ENCODE measurements around a stretch of chr15.

GRCh38 chr15:52208390-52208633 lies 17.1 kb upstream of the GNB5 start:
- RAMPAGE, total RNA, result no peak

DNA sequence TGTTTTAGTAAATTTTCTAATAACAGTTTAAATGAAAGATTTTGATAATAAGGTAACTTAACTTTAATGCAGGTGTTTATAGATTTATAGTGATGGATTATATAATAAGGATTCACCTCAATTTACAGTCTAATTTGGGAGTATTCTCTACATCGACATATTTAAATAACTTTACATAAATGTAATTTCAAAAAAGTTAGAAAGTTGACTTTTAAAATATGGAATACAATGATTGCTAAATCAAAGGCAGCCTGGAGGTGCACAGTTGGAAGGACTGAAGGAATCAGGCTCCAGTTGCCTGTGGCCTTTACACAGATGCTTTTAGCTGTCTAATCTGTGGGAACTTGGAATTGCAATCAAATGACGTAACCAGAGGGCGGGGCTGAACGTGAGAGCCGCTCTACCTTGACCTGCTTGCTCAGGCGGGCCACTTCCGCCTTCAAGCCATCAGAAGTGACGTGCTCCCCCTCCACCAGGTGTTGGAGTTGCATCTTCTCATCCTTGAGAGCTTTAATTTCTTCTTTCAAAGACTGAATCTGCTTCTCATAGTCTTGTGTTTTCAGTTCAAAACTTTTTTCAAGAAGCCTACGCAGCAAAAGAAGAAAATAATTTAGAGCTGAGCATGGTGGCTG lies 37.7 kb upstream of the GNB5 start:
- RAMPAGE, total RNA, result no peak

DNA sequence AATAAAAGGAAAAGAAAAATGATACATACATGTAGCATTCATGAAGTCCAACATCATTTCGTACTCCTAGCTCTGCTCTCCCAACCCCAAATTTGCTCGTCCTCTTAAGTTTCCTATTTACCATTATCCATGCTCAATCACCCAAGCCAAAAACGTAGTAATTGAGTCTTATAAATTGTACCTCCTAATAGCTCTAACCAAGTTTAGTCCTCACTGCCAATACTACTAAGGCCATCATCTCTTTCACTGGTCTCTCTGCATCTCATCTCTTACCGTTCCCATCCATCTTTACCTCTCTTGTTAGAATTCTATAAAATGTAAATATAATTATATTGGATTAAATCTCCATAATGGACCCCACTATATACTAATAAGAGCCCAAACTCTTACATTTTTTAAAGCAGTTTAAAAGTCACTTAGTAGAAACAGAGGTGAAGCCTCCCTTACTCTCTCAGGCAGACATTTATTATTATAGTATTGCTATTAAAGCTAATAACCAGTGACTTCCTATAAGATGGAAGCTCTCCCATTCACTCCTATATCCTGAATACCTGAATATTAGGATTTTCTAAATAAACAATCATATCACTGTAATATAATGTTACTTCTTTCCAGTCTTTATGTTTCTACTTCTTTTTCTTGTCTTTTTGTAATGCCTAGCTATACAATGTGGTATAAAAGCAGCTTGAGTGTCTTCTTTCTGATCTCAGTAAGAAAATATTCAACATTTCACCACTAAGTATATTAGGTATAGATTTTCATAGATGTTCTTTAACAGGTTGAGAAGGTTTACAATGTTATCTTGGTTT lies 41.6 kb downstream of the ATOSA start:
- RAMPAGE, total RNA, result no peak

DNA sequence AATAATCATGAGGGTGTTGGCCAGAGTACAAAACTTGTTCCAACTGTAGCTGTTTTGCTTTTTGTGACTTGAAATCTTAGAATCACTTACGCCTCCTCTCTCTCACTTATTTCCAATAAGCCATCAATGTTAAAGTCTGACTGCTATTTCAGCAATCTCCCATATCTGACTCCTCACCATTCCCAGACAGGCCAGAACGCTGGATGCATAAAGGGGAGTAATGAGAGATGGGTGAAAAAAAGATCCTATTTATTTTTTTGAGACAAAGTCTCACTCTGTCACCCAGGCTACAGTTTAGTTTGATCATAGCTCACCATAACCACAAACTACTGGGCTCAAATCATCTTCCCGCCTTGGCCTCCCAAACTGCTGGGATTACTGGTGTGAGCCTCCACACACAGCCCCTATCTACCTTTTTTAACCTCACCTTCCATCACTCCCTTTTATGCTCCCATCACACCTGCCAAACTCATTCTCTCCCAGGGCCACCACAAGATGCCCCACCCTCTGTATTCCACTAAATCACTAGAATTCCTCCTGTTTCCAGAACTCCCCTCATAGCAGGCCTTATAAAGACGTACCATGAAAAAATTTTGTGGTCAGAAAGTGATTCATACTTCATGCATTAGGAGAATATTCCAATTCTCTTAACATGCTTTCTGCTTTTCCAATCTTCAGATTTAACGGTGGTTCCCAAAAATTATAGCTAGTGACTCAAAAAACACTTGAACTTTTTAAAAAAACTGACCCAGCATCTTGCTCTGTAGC lies 36.4 kb downstream of the ATOSA start:
- RAMPAGE, total RNA, result no peak

GRCh38 chr15:52657464-52657752 lies 21.8 kb downstream of the ATOSA start:
- RAMPAGE, total RNA, result no peak

- RAMPAGE, total RNA, result no peak
Observed at GRCh38 chr15:52805563-52806643, 15.8 kb upstream of the ONECUT1 start.

- RAMPAGE, total RNA, result no peak
Observed at GRCh38 chr15:52975444-52975945, 185.4 kb upstream of the ONECUT1 start.

- RAMPAGE, total RNA, result no peak
Observed at GRCh38 chr15:53437961-53438507, 321.4 kb downstream of the WDR72 start.

GRCh38 chr15:53791628-53791847 lies 32.1 kb upstream of the WDR72 start:
- RAMPAGE, total RNA, result no peak

DNA sequence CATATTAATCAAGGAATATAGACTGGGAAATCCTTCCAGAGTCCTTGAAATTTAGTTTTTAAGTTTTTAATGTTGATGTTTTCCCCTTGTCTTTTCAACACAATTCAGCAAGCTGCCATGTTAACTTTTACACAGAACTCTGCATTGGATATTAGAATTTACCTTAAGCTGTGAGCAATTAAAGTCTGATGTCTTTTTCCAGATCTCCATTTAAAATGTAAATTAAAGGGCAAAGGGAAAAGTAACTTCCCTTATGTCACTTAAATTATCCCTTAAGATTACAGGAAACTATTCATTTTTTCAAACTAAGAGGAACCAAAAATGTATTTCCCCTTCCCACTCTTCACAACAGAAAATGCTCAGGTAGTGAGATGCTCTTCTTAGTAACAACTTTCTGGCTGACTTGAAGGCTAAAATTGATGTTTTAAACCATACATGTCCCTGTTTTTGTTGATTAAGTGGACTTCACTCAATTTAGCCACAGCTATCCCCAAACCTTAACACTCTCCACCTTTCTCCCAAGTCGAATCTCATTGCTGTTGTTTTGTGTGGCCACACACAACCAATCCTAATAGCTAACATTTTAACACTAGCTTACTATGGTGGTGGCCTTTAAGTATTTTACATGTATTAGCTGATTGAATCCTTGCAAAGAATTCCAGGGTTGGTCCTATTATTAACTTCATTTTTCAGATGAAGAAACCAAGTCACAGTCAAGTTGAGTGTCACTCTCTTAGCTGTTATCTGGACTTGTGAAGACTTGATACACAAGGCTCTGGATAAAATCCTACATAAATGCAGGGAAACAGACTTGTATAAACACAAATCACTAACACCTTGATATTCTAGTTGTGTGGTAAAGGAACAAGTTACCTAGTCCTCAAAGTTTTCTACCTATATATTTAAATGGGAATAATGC lies 17.5 kb downstream of the RSL24D1 start:
- RAMPAGE, total RNA, result no peak

GRCh38 chr15:55221002-55221727 lies 24.4 kb upstream of the RSL24D1 start:
- RAMPAGE, total RNA, result no peak

DNA sequence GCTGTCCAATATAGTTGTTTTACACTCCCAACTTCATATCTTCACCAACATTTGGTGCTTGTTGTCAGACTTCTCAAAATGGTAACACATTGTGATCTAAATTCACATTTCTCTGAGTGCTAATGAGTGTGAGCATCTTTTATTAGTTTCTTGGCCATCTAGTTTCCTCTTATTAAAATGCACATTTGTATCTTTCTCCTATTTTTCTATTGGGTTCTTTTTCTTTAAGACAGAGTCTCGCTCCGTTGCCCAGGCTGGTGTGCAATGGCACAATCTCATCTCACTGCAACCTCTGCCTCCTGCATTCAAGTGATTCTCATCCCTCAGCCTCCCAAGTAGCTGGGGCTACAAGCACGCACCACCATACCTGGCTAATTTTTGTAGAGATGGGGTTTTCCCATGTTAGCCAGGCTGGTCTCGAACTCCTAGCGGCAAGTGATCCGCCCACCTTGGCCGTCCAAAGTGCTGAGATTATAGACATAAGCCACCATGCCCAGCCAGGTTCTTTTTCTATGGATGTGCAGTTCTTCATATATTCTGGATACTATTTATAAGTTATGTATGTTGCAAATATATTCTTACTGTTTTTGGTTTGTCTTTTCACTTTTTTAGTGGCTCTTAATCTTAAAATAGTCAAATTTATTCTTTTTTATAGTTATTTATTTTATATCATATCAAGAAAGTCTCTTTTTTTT lies 30.8 kb downstream of the RAB27A start:
- RAMPAGE, total RNA, result no peak

DNA sequence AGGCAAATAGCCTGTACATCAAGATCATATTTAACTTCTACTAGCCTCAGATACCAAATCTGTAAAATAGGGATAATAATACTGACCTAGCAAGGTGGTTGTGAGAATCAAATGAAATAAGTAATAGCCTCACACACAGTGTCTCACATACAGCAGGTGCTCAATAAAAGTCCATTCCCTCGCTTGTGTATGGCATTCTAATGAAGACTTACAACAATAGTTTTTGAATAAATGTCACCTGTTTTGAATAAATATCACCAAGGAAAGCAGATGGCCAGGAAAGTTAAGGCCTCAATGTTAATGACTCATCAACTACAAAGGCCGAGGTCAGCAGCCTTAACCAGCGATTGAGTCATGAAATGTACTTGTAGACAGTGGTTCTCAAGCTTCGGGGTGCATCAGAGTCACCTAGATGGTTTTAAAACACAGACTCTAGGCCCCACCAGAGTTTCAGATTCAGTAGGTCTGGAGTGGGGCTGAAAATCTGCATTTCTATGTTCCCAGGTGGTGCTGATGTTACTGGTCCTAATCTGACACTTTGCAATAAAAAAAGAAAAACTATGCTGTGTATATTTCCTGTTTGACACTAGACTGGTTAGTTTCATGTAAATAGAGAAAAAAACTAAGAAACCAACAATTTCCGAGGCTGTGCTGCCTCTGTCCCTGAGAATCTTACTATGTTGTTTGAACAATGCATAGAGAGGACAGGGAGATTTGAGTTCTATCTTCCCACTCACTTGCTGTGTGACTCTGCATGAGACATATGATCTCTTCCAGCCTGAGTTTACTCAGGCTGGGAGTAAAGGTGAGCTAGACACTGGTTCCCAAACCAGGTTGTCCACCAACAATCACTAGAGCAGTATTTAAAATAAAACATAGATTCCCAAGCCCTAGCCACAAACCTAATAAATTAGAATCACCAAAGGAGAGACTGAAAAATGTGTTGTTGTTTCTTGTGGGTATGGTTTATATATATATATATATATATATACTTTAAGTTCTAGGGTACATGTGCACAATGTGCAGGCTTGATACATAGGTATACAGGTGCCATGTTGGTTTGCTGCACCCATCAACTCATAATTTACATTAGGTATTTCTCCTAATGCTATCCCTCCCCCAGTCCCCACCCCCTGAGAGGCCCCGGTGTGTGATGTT lies 9.7 kb downstream of the RAB27A start:
- RAMPAGE, total RNA, result no peak

DNA sequence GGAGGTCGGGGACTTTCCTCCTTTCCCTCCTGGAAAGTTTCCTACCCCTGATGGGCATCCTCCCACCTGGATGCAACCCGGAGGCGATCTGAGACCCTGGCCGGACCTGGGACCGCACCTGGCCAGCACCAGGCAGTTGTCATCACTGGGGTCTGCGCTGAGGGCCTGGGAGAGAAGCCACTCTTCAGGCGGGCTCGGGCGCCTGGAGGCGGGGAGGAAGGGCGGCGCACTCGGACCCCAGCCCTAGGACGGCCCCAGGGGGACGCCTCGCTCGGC lies 289 bp downstream of the RAB27A start:
- RAMPAGE, total RNA, result no peak

DNA sequence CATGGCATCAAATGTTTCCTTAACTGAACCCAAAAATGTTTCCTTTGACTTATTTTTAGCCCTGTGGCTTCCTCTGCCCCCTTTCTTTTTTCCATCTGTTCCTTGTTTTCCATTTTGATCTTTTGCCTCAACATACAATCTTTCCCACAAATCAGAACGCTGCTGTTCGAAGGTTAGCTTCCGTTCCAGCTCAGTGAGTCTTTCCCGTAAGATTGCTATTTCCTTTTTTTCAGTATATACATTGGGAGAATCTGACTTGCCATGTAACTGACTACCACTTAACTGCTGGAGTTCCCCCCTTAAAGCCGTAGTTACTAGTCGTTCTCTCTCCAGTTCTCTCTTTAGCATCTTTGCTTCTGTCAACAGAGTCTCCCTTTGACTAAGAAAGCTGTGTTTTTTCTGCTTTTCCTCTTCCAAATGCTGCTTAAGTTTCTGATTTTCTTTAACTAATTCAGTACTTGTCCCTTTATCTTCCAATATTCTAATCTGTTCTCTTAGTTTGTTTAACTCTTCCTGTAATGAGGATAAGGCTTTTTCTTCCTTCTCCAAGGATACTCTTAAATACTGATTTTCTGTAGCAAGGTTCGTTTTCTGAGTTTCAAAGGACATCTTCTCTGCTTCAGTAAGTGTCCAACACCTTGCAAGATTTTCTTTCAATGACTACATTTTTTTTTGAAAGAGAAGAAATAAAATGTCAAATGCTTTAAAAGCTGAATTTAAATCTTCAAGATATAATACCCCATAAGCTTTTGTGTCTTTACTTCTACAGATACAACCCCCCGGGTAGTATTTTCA lies 41.5 kb downstream of the PIGB start:
- RAMPAGE, total RNA, result no peak

- RAMPAGE, total RNA, result no peak
Observed at GRCh38 chr15:55647147-55647467, 59.0 kb upstream of the PYGO1 start.

DNA sequence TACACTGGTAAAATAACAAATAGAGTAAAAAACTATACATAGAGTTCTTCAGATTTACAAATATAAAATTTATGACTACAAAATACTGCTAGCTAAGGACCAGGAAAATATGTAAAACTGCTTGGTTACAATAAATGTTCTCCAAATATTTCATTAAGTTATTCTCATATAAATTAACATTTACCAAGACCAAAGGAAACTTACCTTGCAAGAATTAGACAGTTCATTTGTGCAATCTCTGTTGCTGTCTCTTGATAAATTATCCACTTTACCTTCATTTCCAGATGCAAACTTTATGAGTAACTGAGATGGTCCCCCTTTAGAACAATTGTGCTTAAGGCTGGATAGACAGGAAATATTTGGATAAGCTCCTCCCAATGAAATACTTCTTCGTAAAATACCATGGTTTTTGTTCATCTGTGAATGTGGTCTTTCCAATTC lies 78.3 kb downstream of the NEDD4 start:
- RAMPAGE, total RNA, result no peak

DNA sequence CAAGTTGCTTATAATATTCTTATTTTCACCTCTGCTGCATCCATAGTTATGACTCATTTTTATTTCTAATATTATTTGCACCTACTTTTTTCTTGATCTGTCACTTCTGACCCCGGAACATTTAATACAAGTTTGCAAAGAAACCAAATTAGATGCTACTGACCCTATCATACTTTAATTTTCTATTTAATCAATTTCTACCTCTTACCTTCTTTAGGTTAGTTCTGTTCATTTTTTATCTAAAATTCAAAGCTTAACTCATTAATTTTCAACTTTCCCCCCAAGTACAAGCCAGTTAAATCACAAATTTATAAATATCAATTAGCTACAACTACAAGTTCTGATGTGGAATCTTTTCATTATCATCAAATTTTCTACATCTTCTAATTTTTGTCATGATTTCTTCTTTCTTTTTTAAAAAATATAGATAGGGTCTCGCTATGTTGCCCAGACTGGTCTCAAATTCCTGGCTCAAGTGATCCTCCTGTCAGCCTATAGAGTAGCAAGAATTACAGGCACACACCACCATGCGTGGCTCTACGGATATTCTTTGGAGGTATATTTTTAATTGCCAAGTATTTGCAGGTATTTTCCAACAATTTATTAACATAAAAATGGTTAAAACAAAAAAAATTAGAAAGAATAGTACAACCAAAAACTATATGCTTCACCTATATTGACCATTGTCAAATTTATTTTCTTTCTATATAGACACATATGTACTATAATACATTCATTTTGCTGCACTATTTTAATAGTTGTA lies 27.1 kb downstream of the RFX7 start:
- RAMPAGE, total RNA, result no peak

- RAMPAGE, total RNA, result no peak
Observed at GRCh38 chr15:56230040-56230503, 13.6 kb downstream of the RFX7 start.

GRCh38 chr15:56731914-56732531 lies 1.3 kb downstream of the ZNF280D start:
- RAMPAGE, total RNA, result no peak

Measured in foreskin keratinocyte (primary cell).